ENCODE results near the genes PIGL, ZNF624 and FLCN.

GRCh38 chr17:16216764-16217878 lies at the start of gene PIGL:
PIGL (plus strand) TSS chr17:16217210.
- PRO-cap, 4 experiments, result peak in 4 of 4 experiments; most common plus-strand start chr17:16217218 (in 3); most common minus-strand start chr17:16217128 (in 4)
- RAMPAGE, long total RNA, 2 experiments, result start-site peak on the plus strand in 2 of 2 experiments, at chr17:16217209-16217229 at its widest, 100 to 150 reads per replicate

DNA sequence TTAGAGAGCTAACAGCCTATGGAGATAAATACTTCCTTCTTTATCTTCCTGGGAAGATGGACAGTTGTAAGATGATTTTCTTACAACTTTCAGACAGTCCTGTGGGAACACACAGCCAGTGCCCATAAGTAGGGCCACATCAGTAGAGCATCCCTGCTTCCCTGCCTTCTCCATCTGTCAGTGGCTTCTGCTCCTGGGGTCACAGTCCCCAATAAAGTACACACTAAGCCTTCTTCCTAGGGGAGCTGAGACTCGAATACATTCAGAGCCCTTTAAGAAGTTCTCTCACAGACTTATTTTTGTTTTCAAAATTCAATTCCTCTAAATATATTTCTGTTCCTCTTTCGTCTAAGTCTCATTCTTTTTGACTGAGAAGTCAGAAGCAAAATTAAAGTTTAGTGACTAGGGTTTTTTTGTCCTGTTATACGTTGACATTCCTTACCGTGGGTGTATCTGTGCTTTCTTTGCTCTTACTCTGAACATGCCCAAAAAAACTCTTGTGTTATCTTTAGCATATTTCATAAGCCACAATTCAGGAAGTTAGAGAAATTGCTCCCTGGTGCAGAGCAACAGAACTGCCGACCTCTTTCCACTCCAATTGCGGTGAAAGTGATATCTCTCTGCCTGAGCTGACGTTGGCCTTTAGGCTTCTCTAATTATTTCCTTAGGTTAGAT lies 65.9 kb downstream of the CENPV start:
- PRO-cap, 4 experiments, result peak in 3 of 4 experiments; most common plus-strand start position 572 of the sequence (in 2); most common minus-strand start position 477 of the sequence (in 2)
- RAMPAGE, long total RNA, 2 experiments, result no peak in any of the 2 experiments

DNA sequence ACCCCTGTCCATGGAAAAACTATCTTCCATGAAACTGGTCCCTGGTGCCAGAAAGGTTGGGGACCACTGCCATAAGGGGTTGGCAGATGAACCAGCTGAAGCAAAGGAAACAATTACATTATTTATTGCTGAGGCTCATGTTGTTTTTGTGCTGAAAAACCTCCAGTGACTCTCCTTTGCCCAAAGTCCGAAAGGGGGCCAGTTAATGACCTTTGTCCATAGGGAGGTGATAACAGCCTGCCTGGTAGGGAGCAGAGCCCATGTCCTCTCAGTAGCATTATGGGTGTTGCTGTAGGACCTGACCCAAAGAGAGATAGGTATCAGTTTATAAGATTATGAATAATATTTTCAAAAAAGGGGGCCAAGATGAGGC lies 55.2 kb downstream of the CENPV start:
- PRO-cap, 4 experiments, result peak in 3 of 4 experiments; most common plus-strand start position 271 of the sequence (in 2); most common minus-strand start position 111 of the sequence (in 1)
- RAMPAGE, long total RNA, 2 experiments, result no peak in any of the 2 experiments

- PRO-cap, 4 experiments, result no peak in any of the 4 experiments
- RAMPAGE, long total RNA, 2 experiments, result no peak in any of the 2 experiments
Measured at GRCh38 chr17:16342533-16343177, 10.6 kb downstream of the CENPV start.

- PRO-cap, 4 experiments, result no peak in any of the 4 experiments
- RAMPAGE, long total RNA, 2 experiments, result no peak in any of the 2 experiments
Measured at GRCh38 chr17:16387670-16388104, 6.8 kb downstream of the UBB start.

DNA sequence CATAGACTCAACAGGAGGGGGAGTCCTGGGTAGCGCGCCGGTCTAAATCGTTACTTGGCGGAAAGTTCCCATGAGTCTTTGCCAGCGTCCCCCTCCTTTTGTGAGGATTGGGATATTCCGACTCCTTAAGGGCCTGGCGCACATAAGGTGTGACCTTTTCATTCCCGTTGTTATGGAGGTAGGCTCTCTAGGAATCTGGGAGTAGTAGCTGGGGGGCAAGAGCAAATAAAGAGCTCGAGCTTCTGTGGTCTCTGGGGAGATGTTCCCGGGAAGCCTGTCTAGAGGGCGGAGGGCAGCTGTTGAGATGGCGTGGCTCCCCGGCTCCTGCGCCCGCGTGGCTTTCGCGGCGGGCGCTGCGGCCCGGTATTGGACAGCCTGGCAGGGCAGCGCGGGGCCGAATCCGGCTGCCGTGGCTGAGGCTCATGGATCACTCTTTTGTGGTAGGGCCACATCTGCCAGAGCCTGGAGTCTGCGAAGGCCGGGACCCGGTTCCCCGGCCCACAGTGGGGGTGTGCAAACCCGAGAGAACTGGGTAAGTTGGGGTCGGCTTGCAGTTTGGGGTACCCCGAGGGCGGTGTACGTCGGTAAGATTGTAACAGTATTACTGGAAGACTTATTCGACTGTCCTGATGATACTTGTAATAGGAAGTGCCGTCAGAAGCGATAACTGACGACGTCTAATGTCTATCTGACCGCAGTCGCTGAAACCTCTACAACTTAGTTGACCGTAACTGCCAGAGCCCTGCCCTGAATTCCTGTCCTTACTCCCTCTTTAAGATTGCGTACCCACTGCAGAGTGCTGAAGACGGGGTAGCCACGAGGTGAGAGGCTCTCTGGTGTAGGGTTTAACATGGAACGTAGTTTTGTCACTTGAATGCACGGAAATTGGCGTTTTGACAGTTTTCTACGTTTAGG lies 23.8 kb downstream of the TRPV2 start:
- PRO-cap, 4 experiments, result peak in 3 of 4 experiments; most common plus-strand start position 155 of the sequence (in 1)
- RAMPAGE, long total RNA, 2 experiments, result start-site peak on the plus strand in 2 of 2 experiments, centred at positions 156 to 165 of the sequence, 514 to 793 reads per replicate

GRCh38 chr17:16652871-16654366 lies at the start of gene ZNF624:
ZNF624 (minus strand) TSS chr17:16653850.
- PRO-cap, 4 experiments, result peak in 4 of 4 experiments; most common plus-strand start chr17:16653742 (in 2); most common minus-strand start chr17:16653592 (in 3)
- RAMPAGE, long total RNA, 2 experiments, result start-site peak on the minus strand in 1 of 2 experiments, at chr17:16653827-16653851 at its widest, 10 reads per replicate

GRCh38 chr17:17011157-17011388 lies 31.2 kb upstream of the MPRIP start:
- PRO-cap, 4 experiments, result no peak in any of the 4 experiments
- RAMPAGE, long total RNA, 2 experiments, result no peak in any of the 2 experiments

GRCh38 chr17:17018487-17019183 lies 23.6 kb upstream of the MPRIP start:
- PRO-cap, 4 experiments, result peak in 1 of 4 experiments; most common minus-strand start chr17:17018761 (in 1)
- RAMPAGE, long total RNA, 2 experiments, result no peak in any of the 2 experiments

DNA sequence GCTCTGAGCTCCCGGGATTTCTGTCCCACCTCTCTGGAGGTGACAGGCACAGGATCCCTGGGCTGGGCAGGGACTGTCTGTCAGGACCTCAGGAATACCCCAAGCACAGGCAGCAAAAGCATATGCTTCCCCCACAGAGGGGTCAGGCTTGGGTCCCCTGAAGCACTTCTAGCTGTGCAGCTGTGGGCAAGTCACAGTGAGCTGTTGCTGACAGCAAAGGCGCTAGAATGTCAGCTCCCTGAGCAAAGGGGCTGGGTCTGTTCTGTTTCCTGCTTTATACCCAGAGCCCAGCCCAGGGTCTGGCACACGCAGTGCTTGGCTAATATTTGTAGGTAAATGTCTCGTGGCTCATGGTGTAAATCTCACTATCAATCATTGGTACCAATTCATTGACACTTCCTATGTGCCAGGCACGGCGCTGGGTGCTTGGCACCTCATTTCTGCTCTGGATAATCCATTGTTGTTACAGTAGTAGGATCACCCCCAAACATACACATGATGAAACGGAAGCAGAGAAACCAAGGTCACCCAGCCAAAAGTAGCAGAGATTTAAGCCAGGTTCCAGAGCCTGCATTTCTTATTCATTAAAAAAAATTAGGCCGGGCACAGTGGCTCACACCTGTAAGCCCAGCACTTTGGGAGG lies 16.6 kb upstream of the MPRIP start:
- PRO-cap, 4 experiments, result no peak in any of the 4 experiments
- RAMPAGE, long total RNA, 2 experiments, result no peak in any of the 2 experiments

DNA sequence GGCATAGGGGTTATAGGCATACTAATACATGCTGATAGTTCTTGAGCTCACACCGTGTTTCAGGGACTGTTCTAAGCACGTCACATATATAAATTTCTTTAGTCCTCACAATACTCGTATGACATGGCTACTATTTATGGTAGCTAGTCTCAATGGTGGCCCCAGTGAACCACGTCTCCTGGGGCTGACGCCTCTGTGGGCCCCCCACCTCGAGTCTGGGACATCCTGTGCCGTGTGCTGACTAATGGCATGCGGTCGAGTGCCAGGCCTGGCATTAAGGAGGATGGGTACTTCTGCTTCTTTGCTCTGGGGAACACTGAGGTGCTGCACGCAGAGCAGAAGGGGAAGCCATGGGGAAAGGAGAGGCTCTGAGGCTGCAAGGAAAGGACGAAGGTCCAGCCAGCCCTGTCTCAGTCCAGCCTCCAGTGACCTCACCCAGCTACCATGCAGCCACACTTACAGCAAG lies 5.8 kb upstream of the MPRIP start:
- PRO-cap, 4 experiments, result no peak in any of the 4 experiments
- RAMPAGE, long total RNA, 2 experiments, result no peak in any of the 2 experiments

GRCh38 chr17:17086117-17087072 lies 44.1 kb downstream of the MPRIP start:
- PRO-cap, 4 experiments, result no peak in any of the 4 experiments
- RAMPAGE, long total RNA, 2 experiments, result no peak in any of the 2 experiments

GRCh38 chr17:17167032-17167876 lies 38.9 kb downstream of the PLD6 start:
- PRO-cap, 4 experiments, result peak in 1 of 4 experiments; most common plus-strand start chr17:17167623 (in 1)
- RAMPAGE, long total RNA, 2 experiments, result no peak in any of the 2 experiments

DNA sequence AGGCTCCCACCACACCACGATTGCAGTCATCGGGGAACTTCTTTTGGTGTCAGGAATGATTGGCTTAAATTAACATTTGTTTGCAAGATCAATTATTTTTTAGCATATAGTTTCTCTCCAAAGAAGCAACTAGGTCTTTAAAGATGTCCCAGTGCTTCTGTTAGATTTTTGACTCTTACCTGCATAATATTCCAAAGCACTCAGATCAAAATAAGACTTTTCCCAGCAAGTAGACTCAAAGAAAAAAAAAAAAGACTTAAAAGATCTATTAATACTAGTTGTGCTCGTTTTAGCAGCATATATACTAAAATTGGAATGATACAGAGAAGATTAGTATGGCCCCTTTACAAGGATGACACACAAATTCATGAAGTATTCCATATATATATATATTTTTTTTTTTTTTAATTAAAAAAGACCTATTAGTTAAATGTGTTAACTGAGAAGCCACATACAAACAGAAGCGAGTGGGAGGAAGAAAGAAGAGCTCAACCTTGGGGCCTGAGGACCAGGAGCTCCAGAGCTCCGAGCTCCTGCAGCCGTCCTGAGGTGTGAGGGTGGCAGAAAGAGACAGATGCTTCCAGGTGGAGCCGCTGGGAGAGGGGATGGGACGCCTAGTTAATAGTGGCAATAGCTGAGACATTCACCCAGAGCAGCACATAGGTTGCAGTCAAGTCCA lies 36.2 kb downstream of the PLD6 start:
- PRO-cap, 4 experiments, result peak in 2 of 4 experiments; most common plus-strand start position 461 of the sequence (in 2)
- RAMPAGE, long total RNA, 2 experiments, result no peak in any of the 2 experiments

DNA sequence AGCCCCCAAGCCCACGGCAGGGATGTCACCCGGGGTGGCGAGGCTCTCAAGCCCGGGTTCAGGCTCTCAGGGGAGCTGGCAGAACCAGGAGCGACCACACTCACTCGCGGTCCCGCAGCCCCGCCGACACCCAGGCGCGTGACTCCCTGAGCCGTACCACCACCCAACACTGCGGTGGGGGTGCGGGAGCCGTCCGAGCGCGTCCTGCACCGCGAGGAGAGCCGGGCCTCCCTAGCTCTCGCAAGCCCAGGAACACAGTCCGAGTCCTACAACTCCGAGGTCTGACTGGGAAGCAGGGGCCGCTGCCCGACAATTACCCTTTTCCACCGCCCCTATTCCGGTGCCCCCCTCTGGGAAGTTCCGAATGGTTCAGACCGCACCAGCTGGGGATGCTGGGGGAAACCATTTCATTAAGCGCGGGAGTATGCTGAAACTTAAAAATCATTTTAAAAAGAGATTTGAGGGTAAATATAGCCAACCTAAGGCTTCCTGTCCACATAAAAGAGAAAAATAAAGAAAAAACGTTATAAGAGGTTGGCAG lies at the start of gene FLCN:
FLCN (minus strand) TSS at position 125 of the 541 bp plus-strand sequence.
- PRO-cap, 4 experiments, result peak in 4 of 4 experiments; most common minus-strand start position 122 of the sequence (in 3)
- RAMPAGE, long total RNA, 2 experiments, result start-site peak on the minus strand in 2 of 2 experiments, centred at positions 112 to 121 of the sequence, 356 to 375 reads per replicate

DNA sequence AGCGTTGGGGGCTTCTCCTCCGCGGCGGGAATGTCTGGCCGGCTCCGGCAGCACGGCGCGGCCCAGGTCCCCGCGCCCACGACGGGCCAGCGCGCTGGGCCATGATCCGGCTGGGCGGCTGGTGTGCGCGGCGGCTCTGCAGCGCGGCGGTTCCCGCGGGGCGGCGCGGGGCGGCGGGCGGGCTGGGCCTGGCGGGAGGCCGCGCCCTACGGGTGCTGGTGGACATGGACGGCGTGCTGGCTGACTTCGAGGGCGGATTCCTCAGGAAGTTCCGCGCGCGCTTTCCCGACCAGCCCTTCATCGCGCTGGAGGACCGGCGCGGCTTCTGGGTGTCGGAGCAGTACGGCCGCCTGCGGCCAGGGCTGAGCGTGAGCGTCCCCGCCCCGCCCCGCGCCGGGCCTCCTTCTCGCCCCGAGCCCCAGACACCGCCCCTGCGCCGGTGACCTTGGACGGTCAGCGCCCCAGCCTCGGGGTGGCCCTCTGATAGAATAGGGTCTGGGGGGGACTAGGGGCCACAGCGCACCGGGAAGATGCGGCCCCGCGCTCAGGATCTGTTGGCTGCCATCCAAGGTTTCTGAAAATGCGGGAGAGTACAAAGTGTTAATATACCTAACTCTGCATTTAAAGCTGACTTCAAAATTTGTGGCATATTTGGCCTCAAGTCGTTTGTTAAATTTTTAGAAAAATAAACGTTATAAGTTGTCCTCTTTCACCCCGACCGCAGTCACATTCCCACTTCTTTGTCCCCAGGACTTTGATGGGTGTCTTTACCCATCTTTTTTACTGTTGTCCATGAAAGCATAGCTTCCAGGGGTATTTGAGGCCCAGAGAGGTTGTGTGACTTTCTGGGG lies 502 bp downstream of the NT5M start:
- PRO-cap, 4 experiments, result peak in 1 of 4 experiments; most common minus-strand start position 327 of the sequence (in 1)
- RAMPAGE, long total RNA, 2 experiments, result no peak in any of the 2 experiments

GRCh38 chr17:17376968-17378047 lies 74.1 kb downstream of the NT5M start:
- PRO-cap, 4 experiments, result no peak in any of the 4 experiments
- RAMPAGE, long total RNA, 2 experiments, result no peak in any of the 2 experiments

GRCh38 chr17:17403491-17404324 lies 73.1 kb upstream of the MED9 start:
- PRO-cap, 4 experiments, result no peak in any of the 4 experiments
- RAMPAGE, long total RNA, 2 experiments, result no peak in any of the 2 experiments

- PRO-cap, 4 experiments, result peak in 2 of 4 experiments; most common plus-strand start chr17:17491236 (in 2)
- RAMPAGE, long total RNA, 2 experiments, result no peak in any of the 2 experiments
Measured at GRCh38 chr17:17490895-17492212, 4.8 kb downstream of the RASD1 start.

- PRO-cap, 4 experiments, result no peak in any of the 4 experiments
- RAMPAGE, long total RNA, 2 experiments, result no peak in any of the 2 experiments
Measured at GRCh38 chr17:17515457-17516157, 19.4 kb upstream of the RASD1 start.